ENCODE measurements around the genes BAHCC1 and PCYT2.

DNA sequence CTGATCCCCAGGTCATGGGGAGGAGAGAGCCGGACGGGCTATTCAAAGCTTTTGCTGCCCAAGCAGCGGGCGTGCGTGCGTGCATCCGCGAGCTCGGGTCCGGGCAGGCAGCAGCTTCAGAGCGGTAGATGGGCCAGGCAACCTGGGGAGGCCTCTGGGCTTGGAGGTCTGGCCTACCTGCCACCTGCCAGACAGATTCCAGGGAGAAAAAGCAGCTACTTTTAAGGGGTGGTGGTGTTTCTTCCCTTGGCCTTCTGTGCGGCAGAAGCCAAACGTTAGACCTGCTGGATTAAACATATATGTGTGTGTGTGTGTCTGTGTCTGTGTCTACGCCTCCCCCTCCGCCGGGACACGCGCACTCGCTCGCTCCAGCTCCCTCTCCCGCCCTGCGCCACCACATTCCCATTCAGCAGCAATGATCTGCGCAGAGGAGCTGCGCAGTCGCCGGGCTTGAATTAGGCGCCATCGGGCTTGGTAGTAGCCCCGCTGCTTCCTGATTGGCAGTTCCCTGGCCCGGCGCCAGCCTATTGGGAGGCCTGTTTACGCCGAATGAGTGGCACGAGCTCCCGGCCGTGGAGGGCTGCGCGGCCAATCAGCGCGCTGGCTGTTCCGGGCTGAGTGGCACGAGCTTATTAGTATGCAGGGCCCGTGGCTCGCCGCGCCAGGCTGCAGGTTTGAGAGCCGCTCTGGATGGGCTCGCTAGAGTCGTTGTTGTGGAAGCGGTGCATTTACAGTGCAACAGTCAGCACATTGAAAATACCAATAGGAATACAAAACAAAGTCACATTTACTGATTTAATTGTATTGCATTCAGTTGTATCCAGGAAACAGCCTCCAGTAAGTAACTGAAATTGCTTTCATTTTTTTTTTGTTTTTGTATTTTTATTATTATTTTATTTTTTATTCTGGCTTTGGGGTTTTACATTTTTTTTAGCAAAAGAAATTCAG, at the start of gene BAHCC1:
Gene BAHCC1 (plus strand): TSS at position 659 of the 948 bp plus-strand sequence.
- PRO-cap, result bidirectional peak, plus-strand start at position 659 of the sequence, minus-strand start at position 417 of the sequence

DNA sequence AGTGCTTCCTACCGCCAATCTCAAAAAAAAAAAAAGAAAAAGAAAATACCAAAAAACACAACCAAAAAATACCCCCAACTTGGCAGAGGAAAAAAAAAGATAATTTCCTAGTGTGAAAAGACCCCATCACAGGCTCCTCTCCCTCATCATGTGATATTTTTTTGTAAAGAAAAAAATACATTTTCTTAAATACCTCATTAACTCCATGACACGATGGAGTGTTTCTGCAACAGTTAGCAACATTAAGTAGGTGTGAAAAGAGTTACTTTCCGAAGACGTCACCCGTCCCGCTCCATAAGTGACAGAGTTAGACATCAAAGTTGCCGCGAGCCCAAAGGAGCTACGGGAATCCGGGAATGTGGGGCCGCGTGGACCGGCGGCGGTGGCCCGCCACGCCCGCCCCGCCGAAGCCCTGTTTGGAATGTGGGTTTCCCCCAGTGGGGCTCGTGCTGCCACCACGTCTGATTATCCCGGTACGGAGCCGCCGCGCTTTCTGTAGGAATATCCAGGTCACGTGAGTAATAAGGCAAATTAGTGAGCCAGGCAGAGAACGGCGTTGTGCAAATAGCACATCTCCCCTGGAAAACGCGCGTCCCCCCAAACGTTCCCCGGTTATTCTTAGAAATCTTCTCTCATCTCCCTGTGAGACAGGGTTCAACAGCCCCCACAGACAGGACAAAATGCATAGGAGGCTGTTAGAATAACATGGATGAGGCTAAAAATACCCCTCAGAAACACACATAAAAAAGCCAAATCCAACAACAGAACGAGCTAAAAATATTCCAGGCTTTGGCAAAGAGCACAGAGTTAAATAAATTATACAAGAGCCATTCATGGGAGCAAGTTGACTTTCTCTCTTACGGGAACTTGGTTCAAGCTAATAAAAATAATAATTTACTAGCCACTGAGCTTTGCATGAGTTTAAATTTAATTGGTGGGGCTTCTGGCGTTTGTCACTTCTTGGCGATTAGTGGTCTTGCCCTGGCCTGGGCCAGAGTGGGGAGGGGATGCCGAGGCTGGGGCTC, 8.5 kb downstream of the BAHCC1 start:
- PRO-cap, result no peak

DNA sequence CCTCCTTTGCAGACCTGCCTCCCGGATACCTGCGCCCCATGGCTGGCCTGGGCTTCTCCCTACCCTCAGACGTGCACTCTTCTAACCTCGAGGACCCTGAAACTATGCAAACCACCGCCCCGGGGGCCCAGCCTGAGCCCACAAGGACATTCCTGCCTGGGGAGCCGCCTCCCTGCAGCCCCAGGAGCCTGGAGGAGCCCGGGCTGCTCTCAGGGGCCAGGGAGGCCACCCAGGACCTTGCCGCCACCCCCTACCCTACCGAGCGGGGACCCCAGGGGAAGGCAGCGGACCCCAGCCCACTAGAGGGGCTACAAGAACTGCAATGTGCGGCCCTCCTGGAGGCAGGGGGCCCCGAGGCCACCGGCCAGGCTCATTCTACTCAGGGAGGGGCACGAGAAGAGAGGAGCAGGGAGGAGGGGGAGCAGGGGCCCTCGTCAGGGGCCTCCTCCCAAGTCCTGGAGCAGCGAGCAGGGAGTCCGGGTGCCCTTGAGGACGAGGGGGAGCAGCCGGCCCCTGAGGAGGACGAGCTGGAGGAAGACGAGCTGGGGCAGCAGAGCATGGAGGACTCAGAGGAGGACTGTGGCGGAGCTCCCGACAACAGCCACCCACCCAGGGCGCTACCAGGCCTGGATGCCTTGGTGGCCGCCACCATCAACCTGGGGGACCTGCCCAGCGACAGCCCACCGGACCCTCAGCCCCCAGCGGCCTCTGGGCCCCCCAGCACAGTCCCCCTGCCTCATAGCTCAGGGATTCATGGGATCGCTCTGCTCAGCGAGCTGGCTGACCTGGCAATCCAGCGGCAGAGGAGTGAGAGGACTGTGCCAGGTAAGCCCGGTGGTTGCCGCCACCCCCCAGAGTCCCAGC, 52.0 kb downstream of the BAHCC1 start:
- PRO-cap, result no peak

DNA sequence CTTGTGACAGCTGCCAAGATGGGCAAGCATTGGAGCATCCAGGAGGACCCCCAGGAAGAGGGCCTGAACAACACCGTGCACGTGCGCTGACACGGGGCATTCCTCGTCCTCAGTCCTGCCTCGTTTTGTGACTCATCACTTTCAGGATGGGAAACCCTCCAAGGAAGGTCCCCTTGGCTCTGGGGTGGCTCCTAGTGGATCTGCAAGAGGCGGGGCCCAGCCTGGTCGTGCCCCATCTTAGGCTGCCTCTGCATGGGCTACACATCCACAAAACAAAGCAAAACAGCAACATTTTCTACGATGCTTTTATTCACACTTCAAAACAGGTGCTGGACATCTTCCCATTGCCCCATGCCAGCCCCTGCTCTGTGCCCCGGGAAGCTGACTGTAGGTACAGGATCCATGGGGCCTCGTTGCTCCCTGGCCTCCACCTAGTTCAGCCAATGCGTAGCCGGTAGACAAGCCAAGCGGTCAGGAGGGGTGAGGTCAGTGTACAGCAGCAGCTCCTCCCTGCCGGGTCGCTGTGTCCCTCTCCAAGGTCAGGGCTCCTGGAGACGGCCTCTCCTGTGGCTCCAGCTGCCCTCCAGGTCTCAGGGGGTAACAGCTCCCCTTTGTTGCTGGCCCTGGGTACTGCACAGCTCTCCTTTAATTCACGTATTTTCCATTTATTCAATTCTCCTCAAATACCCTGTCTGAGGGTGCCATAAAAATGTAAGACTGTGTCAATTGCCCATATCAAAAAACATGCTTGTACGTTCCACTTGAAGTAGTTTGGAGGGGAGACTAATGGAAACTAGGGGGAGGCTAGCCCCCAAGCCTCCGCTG, 32.2 kb downstream of the ACTG1 start:
- PRO-cap, result no peak

- PRO-cap, result no peak
Measured at GRCh38 chr17:81488270-81488592, 24.4 kb downstream of the ACTG1 start.

DNA sequence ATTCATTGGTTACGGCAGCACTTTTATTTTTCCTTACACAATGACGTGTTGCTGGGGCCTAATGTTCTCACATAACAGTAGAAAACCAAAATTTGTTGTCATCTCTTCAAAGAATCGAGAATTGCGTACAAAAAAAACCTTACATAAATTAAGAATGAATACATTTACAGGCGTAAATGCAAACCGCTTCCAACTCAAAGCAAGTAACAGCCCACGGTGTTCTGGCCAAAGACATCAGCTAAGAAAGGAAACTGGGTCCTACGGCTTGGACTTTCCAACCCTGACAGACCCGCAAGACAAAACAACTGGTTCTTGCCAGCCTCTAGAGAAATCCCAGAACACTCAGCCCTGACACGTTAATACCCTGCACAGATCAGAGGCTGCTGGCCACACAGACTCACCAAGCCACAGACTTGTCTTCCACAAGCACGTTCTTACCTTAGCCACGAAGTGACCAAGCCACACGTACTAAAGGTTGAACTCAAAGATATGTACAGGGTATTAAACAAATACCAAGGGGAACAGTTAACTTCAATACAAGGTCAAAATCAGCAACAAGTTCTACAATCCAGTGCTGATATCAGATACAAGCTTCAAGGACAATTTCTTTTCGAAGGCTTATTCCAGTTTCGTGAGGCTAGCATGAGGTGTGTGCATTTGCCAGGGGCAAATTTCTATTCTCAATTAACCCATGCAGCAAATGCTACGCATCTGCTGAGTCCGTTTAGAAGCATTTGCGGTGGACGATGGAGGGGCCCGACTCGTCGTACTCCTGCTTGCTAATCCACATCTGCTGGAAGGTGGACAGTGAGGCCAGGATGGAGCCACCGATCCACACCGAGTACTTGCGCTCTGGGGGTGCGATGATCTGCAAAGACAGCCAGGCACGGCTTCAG, 2.4 kb downstream of the ACTG1 start:
- PRO-cap, result bidirectional peak, plus-strand start at position 734 of the sequence, minus-strand start at position 474 of the sequence

DNA sequence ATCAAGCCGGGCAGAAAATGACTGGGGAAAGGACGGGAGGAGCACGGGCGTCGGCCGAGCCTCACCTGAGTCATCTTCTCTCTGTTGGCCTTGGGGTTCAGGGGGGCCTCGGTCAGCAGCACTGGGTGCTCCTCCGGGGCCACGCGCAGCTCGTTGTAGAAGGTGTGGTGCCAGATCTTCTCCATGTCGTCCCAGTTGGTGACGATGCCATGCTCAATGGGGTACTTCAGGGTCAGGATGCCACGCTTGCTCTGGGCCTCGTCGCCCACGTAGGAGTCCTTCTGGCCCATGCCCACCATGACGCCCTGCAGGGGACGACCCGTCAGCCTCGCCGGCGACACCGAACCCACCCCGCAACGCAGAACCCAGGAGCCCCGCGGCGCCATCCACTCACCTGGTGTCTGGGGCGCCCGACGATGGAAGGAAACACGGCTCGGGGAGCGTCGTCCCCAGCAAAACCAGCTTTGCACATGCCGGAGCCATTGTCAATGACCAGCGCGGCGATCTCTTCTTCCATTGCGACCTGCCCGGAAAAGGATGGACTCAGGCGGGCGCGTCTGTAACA, 679 bp downstream of the ACTG1 start:
- PRO-cap, result unidirectional peak, minus-strand start at position 75 of the sequence; unidirectional peak, minus-strand start at position 152 of the sequence; bidirectional peak, plus-strand start outside the sequence, minus-strand start at position 358 of the sequence

DNA sequence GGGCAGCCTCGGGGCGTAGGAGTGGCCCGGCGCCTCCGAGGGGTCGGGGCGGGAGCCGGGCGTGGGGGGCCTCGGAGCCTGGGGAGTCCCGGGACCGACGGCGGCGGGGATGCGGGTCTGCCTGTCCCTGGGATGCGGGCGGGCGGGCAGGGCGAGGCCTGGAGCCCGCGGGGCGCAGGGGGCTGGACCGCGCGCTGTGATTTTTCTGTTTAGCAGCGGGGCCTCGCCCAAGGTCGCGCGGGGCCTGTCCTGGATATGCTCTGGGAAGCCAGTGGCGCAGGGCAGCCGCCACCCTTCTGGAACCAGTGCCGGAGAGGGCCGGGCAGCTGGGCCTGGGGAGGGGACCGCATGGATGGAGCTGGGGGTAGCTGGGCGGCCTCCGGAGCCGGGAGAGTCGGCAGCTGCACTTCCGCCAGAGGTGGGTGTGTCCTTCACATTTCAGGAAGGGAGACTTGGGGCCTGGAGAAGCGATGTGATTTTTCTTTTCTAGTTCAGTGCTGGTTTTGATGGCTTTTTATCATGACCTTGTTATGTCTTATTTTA, 2.5 kb upstream of the ACTG1 start:
- PRO-cap, result bidirectional peak, plus-strand start at position 74 of the sequence, minus-strand start at position 134 of the sequence; bidirectional peak, plus-strand start at position 215 of the sequence, minus-strand start at position 207 of the sequence; bidirectional peak, plus-strand start at position 271 of the sequence, minus-strand start at position 354 of the sequence; bidirectional peak, plus-strand start at position 384 of the sequence, minus-strand start at position 405 of the sequence

DNA sequence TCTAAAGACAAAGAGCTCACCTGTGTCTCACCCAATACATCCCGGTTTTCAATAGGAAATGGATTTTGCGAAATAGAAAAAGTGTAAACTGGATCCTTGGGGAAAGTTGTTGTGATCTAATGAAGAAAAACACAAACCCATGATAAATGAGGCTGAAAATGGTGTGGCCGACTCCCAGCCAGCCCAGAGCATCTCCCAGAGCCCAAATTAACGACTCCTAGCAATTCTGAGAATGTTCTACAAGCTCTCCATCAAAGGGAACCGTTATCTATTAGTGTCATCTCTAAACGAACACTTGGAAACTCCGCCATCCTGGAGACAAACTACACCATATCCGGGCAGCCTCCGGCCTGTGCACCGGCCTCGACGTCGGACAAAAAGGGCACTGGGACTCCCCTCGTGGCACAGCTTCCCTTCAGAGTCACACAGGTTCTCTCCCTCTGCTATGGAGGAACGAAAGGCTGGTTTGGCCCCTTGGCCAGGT, 16.9 kb upstream of the FAAP100 start:
- PRO-cap, result no peak

DNA sequence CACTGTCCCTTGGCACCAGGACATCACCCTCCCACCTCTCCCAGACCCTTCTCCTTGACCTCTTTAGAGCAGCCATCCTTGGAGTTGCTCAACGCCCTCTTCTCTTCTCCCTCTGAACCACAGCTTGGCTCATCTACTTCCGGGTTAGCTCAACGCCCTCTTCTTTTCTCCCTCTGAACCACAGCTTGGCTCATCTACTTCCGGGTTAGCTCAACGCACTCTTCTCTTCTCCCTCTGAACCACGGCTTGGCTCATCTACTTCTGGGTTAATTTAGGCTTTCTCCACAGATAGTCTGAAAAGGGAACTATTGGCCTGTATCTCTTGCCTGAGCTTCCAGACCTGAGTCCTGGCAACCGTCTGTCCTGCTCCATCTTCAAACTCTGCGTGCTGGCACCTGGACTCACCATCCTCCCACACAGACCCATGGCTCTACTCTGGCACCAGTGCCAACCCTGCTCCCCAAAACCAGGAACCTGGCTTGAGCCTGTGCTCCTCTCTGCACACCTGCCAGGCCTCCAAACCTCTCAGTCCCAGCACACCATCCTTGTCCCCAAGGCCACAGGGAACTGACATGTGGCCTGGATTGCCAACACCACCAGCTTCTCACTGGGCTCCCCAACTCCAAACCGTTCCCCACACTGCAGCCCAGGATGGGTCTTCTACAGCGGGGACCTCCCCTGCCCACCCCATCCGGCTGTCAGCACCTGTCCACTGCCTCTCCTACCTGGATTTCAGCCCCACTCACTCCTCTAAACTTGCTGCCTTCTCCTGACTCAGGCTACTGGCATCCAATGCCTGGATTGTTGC, 25.4 kb upstream of the FAAP100 start:
- PRO-cap, result no peak

- PRO-cap, result no peak
Measured at GRCh38 chr17:81628936-81629431, 7.9 kb downstream of the NPLOC4 start.

- PRO-cap, result no peak
Measured at GRCh38 chr17:81822482-81823266, 10.4 kb downstream of the MCRIP1 start.

DNA sequence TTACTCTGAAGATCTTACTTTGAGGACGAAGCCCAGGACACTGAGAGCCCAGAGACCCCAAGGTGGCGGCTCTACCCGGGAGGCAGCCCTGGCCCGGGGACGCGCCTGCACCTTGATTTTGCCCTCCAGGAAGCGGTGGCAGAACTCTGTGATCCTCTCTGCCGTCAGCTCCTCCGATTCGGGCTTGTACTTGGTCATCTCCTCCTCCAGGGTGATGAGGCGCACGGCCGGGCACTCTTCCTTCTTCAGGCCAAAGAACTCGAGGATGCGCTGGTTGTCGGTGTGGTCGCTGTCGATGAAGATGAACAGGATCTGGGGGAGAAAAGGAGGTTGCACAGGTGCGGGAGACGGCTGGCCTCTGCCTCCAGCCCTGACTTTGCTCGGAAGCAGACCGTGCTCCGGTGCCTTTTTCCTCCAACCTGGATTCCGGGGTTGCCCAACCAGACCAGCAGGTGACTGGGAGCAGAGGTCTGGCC, 11.5 kb upstream of the PPP1R27 start:
- PRO-cap, result no peak

DNA sequence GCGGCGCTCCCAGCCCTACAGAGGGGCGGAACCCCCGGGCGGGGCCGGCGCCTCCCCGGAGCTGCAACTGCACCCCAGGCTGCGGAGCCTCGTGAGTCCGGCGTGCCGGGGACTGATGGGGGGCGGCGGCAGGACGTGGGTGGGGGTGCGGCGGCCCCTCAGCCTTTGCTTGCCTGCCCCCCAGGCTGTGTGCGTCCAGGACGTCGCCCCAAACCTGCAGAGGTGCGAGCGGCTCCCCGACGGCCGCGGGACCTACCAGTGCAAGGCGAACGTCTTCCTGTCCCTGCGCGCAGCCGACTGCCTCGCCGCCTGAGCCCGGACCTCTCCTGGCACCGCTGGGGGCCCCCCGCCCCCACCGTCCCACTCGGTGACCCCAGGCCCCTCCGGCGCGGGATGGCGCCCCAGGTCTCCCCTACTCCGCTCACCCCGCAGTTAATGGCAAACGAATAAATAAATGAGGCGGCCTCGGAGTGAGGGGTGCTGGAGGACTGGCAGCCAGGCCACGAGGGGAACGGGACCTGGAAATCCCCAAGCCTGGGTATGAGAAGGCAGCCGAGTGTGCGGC, 480 bp downstream of the NPB start:
- PRO-cap, result no peak

DNA sequence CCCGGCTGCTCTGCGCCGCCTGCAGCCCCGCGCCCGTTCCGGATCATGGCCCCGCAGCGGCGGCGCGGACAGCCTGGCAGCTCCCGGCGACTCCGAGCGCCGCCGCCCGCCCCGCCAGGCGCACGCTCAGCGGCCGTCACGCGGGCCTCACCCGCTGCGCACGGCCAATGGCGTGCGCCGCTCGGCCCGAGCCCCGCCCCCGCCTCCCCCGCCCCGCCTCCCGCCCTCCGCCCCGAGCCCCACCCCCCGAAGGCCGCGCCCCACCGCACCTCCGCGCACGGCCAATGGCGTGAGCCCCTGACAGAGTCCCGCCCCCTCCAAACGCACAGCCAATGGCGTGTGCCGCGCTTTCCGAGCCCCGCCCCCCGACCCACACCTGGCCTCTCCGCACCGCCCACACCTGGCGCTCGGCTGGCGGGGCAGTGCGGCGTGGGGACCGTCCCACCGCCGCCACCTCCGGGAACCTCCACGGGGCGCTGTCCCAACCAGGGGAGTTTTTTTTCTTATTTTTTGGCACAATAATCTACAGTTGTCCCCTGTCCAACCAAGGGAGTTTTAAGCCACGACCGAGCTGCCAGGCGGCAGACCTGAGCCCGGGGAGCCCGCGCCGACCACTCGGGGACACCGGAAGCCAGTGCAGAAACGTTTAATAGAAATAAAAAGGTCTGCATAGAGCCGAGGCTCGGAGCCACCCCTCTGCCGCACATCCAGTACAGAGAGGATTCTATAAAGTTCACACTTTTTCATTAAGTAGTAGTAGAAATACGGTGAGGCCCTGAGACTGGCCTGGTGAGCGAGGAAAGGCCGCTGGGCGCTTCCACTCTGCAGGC, at the start of gene PCYT2:
Gene PCYT2 (minus strand): TSS at position 91 of the 830 bp plus-strand sequence.
- PRO-cap, result bidirectional peak, plus-strand start at position 404 of the sequence, minus-strand start at position 91 of the sequence

DNA sequence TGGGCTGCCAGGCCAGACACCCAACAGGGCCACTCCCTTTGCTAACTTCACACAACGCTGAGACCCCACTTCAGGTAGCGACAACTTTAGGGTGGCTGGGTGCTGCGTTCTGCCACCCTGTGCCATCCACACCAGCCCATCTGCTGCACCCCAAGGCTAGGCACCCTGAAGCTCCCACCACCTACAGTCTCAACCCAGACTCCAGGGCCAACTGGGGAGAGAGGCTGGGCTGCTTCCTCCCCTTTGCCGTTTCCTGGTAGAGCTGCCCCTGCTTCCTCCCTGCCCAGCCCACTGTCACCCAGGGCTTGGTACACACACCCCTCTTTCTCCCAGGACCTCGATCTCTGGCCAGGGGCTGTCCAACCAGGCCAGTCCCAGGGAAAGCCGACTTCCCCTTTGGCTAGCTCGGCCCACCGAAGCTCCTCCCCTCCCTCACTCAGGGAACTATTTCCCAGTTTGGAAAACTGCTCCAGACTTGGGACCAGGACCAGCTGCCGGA, 1.3 kb downstream of the MAFG start:
- PRO-cap, result bidirectional peak, plus-strand start at position 197 of the sequence, minus-strand start at position 142 of the sequence; bidirectional peak, plus-strand start at position 474 of the sequence, minus-strand start at position 346 of the sequence

- PRO-cap, result no peak
Measured at GRCh38 chr17:81939649-81940458, 2.8 kb upstream of the PYCR1 start.

DNA sequence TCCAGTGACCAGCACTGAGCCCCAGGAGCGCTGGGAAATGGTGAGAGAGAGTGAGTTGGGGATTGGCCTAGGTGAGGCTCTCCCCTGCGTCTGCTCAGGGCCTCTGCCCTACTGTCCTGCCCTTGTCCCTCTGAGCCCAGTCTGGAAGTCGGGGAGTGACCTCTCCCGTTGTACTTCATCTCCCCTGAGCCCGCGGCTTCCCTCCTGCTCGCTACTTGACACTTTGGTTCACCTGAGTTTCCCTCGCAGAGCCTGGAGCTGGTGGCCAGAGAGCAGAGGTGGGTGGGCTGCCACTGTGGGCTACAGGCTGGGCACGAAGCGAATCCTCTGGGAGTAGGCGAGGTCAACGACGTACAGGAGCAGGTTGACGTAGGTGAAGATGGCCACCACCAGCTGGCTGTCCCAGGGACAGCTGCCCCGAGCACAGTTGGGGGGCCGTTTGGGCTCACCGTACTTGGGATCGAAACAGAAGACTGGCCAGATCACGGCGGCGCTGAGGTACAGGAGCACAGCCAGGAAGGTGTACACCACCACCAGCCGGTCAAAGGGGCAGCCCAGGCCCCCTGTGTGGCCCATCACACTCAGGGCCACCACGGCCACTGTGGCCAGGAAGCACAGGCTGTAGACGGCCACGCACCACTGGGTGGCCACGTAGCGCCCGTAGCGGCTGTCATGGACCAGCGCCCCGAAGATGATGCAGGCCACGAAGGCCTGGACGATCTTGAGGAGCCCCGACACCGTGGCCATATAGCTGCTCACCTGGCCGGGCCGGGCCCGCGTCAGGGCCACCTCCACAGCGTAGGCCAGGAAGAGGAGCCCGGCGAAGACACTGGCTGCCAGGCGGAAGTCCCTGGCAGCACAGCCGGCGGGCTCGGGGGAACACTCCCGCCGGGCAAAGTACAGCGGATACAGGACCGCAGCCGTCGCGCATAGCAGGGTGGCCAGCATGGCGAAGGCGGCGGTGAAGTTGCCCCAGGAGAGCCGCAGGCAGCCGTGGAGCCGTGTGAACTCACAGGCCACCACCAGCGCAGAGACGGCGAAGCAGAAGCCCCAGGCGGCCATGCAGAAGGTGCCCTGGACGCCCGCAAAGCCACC, 3.8 kb upstream of the PYCR1 start:
- PRO-cap, result no peak

- PRO-cap, result no peak
Measured at GRCh38 chr17:82012130-82013265, 10.2 kb downstream of the CENPX start.

DNA sequence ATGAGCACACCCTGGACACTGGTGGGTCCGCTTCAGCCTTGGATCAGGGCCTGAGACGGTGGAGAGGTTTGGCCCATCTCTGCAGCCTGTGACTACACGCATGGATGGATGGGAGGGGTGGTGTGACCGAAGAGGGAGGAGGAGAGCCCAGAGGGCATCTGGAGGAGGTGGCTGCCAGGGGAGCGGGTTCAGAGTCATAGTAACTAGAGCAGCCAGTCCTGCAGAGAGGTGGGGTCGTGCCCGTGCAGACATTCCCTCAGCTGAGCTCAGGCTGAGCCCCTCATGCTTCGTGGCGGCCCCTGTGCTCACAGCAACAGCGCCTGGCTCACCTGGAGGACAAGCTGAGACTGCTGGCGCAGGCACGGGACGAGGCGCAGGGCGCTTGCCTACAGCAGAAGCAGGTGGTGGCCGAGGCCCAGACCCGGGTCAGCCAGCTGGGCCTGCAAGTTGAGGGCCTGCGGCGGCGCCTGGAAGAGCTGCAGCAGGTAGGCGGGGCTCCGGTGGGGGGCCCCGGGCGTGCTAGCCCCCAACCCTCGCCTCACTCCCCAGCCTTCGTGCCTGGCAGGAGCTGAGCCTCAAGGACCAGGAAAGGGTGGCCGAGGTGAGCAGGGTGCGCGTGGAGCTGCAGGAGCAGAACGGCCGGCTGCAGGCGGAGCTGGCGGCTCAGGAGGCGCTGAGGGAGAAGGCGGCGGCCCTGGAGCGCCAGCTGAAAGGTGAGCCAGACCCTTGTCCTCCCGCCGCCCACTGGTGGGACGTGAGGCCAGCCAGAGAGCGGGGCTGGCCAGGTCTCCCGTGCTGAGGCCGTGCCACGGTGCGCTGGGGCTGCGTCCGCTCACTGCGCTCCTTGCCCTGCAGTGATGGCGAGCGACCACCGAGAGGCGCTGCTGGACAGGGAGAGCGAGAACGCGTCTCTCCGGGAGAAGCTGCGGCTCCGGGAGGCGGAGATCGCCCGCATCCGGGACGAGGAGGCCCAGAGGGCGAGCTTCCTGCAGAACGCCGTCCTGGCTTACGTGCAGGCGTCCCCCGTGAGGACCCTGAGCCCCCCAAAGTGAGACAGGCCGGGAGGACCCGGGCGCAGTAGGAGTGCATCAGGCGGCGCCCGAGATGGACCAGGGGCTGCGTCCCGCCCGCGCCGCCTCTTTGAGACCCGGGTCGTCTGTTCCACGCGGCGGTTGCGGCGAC, 1.3 kb upstream of the RAC3 start:
- PRO-cap, result unidirectional peak, plus-strand start at position 954 of the sequence